AG09319 (cell line): ENCODE results near the genes ASMT and MXRA5.

DNA sequence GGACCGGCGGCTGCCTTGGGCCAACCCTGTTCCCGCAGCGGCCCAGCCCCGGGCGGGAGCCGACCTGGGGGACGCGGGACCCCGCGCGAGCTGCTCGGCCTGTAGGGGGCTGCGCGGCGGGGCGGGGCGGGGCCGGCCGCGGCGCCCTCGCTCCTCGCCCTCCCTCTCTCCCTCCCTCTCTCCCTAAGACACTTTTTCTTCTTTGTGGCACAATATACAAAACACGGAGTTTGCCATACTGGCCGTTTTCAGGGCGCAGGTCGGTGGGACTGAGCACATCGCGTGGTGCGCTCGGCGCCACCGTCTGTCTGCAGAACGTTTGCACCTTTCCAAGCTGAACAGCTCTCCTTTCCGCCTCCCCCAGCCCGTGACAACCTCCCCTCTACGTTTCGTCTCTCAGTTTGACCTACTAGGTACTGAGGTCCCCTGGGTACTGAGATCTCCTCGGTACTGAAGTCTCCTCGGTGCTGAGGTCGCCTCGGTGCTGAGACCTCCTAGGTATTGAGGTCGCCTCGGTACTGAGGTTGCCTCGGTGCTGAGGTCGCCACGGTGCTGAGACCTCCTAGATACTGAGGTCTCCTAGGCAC is 261.2 kb upstream of the PLCXD1 start:
- RRBS: 2% methylated on average over 5 of the region's 48 CpGs

DNA sequence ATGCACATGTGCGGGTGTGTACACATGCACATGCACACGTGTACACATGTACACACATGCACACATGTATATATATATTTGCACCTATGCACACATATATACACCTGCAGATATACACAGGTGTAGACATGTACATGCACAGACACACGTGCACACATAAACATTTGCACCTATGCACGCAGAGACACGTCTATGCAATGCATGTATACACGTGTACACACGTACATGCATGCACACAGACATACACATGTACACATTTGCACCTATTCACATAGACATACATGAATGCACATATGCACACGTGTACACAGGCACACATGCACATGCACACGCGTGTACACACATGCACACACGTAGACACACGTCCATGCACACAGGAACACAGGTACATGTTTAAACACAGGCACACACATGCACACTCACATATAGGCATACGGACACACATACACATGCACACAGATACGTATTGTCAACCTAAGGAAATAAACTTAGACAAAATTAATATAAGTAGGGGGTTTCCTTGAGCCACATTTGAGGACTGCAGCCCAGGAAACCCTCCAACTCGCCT is 4.2 kb downstream of the PLCXD1 start:
- RRBS: no CpG with 5 or more reads among the region's 15 CpGs

- RRBS: no CpG with 5 or more reads among the region's 24 CpGs
Measured at GRCh38 chrX:308966-309564, 9.5 kb downstream of the GTPBP6 start.

- RRBS: 1% methylated on average over 4 of the region's 30 CpGs
Measured at GRCh38 chrX:374568-375220, 12.0 kb downstream of the PPP2R3B start.

GRCh38 chrX:545301-545603 is 85.3 kb upstream of the SHOX start:
- RRBS: no CpG with 5 or more reads among the region's 11 CpGs

GRCh38 chrX:623515-624375 is 6.8 kb upstream of the SHOX start:
- RRBS: 5% methylated on average over 8 of the region's 58 CpGs

- RRBS: no CpG with 5 or more reads among the region's 3 CpGs
Measured at GRCh38 chrX:970354-970599, 242.2 kb downstream of the CRLF2 start.

DNA sequence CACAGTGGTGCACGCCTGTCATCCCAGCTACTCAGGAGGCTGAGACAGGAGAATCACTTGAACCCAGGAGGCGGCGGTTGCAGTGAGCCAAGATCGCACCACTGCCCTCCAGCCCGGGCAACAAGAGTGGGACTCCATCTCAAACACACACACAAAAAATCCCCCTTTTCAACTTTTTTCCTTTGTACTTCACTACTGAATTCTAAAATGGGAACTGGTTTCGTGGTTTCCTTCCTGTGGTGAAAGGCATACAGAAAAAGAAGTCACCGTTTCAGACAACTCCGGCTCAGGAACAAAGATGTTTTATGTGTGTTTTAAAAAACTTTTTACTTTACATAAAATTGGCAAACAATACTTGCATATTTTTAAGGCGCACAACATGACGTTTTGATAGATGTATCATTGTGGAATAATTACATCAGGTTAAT is 186.2 kb downstream of the CRLF2 start:
- RRBS: no CpG with 5 or more reads among the region's 10 CpGs

DNA sequence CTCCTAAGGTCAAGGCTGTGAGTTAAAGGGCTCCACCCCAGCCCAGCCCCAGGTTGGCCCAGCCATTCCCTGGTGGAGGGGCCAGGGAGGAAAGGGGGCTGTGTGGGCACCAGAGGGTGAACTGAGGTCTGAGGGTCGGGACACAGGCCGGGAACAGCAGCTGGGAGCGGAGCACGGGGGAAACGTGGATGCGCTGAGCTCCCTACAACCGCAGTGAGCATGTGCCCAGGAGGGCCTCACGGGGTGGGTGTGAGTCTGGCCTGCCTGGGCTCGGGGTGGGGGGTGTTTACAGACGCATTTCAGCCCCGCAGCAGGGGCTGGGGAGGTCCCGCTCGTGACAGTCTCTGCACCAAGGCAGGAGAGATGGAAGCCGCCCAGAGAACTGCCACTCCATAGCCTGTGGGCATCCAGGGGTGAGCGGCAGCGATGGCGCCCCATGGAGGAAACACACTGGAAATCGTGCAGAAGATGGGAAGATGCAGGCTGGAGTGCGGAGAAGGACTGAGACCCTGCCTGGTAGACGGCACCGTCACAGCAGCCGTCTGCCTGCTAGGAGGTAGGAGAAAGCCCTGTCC is 9.8 kb upstream of the SLC25A6 start:
- RRBS: no CpG with 5 or more reads among the region's 22 CpGs

GRCh38 chrX:1427669-1428320 is 24.9 kb downstream of the ASMTL start:
- RRBS: no CpG with 5 or more reads among the region's 40 CpGs

DNA sequence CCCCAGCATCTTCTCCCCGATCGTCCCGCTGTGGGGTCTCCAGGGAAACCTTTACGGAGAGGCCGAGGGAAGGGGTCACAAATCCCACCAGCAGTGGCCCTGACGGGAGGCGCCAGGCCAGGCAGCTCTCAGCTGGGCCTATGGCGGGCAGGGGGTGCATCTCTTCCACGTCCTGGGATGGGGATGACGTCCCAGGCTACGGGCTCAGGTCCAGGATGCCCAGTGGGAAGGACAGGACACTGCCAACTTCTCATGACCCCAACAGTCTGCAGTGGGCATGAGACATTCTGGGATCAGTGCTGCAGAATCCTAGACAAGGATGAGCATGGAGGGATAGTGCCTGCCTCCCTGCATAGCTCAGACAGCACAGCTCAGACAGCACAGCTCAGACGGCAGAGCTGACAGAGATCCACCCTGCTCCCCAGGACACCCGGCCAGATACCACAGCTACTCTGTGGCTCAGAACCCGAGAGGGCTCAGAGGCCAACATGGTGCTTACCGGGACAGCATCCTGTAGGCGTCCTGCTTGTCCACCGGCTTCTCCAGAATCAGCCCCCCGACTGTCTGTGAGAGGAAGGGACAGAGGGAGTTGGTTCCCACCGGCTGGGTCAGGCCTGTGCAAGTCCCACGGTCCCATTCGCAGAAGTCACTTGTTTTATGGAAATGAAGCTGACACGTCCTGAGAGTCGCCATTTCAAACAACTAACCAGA is 17.4 kb downstream of the ASMTL start:
- RRBS: 93% methylated on average over 6 of the region's 23 CpGs

DNA sequence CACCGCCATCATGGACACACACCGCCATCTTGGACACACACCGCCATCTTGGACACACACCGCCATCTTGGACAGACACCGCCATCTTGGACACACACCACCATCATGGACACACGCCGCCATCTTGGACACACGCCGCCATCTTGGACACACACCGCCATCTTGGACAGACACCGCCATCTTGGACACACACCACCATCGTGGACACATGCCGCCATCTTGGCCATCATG is 9.5 kb downstream of the ASMTL start:
- RRBS: no CpG with 5 or more reads among the region's 13 CpGs

DNA sequence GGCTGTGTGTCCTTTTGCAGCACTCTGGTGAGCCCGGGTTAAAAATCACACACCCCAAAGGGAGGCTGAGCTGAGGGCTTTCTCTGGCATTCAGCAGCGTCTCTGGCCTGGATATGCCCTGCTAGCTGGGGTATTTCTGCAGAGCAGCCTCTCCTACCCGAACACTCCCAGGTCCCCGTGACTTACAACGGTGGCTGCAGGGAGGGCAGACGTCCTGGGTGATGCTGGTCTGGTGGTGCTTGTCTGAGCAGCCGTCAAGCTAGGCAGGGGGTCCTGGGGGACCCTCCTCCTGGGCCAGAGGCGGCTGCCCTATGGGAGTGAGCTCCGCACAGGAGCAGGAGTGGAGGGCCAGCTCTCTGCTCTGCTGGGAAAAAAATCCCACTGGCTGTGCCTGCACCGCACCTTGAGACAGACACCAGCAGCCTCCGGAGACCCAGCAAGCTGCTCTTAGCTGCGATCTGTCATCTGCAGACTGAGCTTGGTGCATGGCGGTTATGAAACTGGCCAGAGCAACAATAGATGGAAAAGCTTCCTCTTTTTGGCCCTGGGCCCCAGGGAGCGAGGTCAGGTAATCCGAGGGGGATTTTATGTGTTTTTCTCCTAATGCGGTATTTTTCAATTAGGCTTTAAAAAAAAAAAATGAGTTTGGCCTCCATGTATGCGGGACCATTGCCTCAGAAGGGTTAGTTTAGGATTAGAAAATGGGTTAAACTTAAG is 41.4 kb upstream of the ASMTL start:
- RRBS: no CpG with 5 or more reads among the region's 17 CpGs

DNA sequence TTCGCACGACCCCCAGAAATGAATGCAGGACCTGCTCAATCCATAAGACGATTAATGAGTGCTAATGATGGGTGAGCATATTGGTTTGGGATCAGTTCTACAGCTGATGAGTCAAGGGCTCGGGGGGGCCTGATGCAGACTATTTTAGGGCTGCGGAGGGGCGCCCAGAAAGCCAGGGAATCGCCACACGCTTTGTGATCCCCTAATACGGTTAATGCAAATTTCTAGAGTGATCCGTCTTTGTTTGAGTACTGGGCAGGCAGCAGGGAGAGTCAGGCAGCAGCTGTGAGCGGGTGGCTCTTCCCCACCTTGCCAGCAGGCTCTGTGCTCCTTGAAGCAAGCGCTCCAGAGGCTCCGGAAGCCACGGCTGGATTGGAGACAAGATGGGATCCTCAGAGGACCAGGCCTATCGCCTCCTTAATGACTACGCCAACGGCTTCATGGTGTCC is at the start of gene ASMT:
ASMT (plus strand) TSS at position 243 of the 449 bp plus-strand sequence.
- RRBS: no CpG with 5 or more reads among the region's 17 CpGs

GRCh38 chrX:2584322-2585010 is 83.7 kb upstream of the DHRSX start:
- RRBS: 2% methylated on average over 23 of the region's 61 CpGs

DNA sequence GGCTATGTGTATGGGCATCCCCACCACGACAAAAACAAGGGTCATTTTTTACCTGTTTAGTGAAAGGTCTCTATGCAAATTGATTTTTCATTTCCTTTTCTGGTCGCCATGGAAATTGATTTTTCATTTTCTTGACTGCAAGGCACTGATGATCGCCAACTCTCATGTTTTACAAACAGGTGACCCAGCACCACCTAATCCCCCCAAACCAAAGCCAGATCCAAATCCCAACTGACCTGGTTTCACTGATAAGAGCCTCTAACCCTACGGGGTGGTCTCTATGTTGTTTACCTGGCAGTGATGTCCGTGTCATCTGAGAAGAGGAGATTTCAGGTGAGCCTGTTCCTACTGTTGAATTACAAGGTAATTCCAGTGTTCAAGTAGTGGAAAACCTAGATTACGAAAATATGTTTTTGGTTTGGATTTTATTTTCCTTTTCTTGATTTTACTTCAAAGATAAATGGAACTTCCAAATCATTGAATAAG is 75.4 kb upstream of the CD99 start:
- RRBS: no CpG with 5 or more reads among the region's 6 CpGs

DNA sequence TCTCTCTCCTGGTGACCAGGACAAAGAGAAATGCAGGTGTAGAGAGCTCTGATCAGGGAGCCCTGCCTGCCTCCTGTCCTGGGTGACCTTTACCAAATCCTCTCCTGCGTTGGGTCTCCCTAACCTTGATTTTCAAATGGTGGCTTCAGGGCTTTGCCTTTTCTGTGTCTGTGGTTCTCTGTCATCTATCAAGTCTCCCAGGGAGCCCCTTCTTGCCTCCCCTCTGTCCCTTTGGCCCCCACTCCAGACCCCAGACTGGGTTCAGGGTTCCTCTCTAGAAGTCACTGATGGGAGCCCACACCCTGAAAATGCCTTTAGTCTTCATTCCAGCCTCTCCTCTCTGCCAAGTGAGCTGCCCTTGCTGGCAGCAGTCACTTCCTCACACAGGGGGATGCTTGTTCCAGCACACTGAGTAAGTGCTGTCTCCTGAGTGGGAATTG is 40.5 kb upstream of the CD99 start:
- RRBS: no CpG with 5 or more reads among the region's 1 CpG

DNA sequence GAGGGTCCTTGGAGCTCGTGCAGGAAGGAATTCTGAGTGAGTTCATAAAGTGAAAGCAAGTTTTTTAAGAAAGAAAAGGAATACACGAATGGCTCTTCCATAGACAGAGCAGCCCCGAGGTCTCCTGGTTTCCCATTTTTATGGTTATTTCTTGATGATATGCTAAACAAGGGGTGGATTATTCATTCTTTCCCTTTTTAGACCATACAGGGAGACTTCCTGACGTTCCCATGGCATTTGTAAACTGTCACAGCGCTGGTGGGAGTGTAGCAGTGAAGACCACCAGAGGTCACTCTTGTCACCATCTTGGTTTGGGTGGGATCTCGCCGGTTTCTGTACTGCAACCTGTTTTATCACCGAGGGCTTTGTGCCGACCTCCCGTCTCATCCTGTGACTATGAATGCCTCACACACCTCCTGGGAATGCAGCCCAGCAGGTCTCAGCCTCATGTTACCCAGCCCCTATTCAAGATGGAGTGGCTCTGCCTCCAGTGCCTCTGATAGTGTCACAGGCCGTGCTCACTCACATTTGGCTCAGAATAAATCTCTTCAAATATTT is 39.5 kb downstream of the ARSD start:
- RRBS: no CpG with 5 or more reads among the region's 11 CpGs

DNA sequence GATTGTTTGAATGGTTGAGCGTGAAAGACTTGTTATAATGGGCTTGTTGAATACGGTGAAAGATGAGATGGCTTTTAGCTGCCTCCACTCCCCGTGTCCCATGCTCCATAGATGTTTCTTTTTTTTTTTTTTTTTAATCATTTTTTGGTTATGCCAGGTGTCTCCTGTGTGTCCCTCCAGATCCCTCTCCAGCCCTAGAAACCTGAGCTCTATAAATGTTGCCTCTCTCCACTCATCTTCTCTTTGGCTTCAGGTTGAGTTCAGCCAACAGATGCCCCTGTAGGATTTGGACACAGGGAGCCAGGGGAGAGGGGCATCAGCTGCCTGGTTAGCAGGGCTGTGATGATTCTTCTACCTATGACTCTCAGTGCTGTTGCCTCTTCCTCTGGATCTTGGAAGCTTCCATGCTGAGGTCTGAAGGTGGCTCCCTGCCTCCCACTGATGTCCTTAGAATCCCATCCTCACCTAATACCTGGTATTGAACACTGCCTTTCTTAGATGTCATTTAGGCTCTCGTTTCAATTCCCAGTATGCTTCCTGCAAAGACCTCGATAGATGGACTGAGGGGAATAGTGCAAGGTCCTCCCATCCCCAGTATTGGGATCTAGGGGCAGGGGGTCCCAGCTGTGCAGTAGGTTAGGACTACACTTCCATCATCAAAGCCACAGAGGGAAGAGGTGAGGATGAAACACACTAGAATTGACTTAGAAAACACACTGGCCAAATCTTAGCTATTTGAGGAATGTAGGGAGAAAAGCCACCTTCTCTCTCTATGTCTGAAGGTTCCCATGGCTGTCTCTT is 24.2 kb downstream of the ARSD start:
- RRBS: no CpG with 5 or more reads among the region's 5 CpGs

- RRBS: 7% methylated on average over 31 of the region's 81 CpGs
Measured at GRCh38 chrX:3346331-3347366, at the start of gene MXRA5. TSS of gene MXRA5 (minus strand) at chrX:3346652.